Endodermal cell (in vitro differentiated cells): Measurements from ENCODE around the genes MARCO, TMEM37 and PTPN4.

- PRO-cap: no peak
Observed at GRCh38 chr2:118852524-118853120, 5.2 kb upstream of the EN1 start.

DNA sequence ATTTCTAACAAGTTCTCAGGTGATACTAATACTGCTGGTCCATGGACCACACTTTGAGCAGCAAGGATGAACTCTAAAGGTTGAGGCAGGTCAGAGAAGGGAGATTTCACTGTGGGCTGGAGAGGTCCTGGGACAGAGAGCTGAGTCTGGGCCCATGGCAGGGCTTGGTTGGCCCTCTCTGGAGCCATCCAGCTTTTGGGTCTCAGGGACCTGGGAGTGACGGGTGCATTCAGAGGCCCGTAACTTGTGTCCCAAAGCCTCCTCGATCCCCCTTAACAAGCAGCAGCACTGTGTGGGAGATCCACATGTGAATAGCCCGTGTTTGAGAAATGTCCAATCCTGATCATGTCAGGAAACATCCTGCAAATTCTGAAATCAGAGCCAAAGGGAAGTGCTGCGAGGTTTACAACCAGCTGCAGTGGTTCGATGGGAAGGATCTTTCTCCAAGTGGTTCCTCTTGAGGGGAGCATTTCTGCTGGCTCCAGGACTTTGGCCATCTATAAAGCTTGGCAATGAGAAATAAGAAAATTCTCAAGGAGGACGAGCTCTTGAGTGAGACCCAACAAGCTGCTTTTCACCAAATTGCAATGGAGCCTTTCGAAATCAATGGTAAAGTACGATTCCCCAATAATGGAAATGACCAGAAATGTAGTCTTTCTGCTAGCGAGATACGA is at the start of gene MARCO:
TSS of gene MARCO (plus strand) at position 406 of the 674 bp plus-strand sequence.
- PRO-cap: no peak

GRCh38 chr2:119252241-119253322 is 28.9 kb downstream of the STEAP3 start:
- PRO-cap: no peak

DNA sequence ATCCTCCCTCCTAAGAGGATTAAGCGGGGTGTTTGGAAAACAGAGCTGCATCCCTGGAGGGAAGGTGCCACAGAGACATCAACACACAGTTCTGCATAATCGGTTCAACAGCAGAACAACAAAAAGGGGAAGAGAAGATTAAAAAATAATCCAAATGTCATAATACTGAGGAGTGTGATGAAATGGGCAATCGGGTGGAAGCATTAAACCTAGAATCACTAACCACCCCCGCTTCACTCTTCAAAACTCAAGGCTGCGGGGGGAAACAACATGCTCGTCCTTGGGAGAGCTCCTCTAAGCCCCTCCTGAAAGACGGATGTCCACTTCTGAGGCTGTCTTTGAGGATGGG is 59.0 kb downstream of the STEAP3 start:
- PRO-cap: no peak

DNA sequence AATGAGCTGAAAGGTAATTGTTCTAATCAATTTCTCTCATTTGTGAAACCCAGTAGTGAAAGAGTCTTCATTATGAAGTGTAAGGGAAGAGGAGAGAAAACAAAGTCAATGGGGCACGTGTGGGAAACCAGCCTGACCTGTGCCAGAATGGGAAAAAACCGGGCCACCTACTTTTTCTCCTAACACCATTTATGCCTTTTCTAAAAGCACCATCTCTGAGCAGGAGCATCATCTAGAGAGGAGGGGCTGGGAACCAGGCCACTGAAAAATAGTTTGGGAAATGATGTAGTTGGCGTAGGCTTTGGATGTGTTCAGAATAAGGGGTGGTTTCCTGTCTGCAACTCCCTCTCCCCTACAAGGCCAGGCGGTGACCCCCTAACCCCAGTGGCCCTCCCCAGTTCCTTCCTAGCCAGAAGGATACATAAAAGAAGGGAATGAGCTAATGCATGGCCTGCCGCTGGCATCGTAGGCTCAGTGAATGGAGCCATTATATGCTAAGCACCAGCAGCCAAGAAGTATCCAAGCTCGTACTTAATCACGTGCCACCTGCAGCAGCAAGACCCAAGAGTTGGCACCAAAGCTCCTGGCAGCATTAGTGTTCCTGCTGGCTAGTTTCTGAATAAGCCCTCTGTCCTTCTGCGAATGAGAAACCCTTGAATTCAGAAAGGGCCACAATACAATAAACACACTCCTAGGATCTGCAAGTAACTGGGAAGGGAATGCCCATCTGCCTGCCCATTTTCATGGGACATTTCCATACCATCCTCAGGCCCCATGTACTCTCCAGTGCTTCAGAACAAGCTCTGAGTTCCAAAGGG is 4.2 kb downstream of the DBI start:
- PRO-cap: no peak

DNA sequence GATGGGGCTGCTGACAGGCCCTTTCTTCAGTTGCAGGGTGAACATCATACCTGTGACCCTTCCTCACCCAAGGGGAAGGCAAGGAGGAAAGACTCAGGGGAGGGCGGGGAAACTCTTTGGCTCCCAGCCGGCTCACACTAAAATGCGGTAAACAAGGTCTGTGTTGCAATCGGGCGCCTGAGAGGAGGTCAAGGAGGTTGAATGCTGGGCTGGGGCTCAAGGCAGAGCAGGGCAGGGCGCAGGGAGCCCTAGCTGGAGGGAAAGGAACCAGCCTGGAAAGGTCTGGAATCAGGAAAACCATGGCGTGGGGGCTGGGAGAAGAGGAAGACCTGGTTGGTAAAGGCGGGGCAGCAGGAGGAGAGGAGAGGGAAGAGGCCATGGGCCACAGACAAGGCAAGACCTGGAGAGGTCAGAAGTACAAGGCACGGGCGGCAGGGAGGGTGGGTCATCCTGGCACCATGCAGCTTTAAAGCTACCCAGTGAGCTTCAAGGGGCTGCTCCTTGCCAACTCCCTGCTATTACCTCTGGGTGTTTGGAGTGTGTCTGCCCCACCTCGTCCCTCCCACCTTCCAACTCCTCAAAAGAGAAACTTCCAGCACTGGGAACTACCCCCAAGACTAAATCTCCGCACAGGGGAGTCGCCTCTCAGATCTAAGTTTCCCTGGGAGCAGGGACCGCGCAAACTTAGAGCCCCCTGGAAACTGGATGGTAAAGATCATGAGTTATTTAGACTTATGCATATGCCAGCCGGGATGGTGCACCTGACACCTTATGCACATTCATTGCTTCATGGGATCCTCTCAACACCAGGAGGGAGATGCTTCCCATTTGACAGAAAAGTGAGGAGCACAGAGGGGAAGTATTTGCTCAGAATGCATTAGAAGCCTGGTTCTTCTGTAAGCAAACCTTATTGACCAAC is 4.6 kb upstream of the TMEM37 start:
- PRO-cap: no peak

GRCh38 chr2:119431049-119431962 is at the start of gene TMEM37:
TMEM37 (plus strand) TSS chr2:119431854.
- PRO-cap: bidirectional peak, plus-strand start at chr2:119431483, minus-strand start at chr2:119431427; bidirectional peak, plus-strand start at chr2:119431829, minus-strand start at chr2:119431652; bidirectional peak, plus-strand start at chr2:119431858, minus-strand start at chr2:119431909

- PRO-cap: no peak
Observed at GRCh38 chr2:119433839-119434547, 2.3 kb downstream of the TMEM37 start.

DNA sequence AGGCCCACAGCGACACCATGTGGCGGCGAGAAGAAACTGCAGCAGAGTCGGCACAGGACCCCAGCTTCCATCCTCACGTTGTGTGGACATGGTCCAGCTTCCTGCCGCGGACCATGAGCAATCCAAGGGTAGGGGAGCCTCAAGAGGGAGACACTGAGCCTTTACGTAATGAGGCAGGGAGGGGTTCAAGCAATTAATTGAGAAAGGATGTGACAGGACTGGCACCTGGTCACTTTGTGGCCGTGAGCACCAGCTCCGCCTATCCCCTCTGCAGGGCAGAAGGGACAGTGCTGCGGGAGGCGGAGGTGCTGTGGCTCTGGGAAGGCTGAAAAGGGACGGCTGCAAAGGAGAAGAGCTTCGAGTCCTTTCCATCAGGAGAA is 44.7 kb downstream of the TMEM37 start:
- PRO-cap: no peak

- PRO-cap: no peak
Observed at GRCh38 chr2:119490665-119491325, 33.5 kb downstream of the SCTR start.

DNA sequence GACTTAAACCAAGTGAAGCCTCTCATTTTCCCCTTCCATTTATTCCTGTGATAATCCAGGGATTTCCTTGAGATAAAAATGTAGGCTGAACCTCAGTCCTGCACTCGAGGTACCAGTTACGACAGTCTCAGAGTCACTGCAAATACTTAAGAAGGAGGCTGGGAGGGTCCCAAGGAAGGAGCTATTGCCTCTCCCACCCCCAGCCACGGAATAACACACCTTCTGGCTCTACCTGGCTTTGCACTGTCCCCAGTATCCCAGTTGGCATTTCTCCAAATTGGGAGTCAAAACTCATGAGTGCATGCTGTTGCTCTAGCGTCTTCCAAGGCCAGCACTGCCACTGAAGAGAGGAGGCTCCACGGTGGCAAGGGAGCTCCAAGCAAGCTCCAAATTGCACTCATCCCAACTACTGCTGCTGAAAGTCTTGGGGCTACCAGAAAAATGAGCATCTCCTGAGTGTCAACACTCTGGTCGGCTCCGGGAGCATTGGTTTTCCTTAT is 1.7 kb downstream of the SCTR start:
- PRO-cap: no peak

- PRO-cap: no peak
Observed at GRCh38 chr2:119596564-119597056, 52.4 kb downstream of the CFAP221 start.

DNA sequence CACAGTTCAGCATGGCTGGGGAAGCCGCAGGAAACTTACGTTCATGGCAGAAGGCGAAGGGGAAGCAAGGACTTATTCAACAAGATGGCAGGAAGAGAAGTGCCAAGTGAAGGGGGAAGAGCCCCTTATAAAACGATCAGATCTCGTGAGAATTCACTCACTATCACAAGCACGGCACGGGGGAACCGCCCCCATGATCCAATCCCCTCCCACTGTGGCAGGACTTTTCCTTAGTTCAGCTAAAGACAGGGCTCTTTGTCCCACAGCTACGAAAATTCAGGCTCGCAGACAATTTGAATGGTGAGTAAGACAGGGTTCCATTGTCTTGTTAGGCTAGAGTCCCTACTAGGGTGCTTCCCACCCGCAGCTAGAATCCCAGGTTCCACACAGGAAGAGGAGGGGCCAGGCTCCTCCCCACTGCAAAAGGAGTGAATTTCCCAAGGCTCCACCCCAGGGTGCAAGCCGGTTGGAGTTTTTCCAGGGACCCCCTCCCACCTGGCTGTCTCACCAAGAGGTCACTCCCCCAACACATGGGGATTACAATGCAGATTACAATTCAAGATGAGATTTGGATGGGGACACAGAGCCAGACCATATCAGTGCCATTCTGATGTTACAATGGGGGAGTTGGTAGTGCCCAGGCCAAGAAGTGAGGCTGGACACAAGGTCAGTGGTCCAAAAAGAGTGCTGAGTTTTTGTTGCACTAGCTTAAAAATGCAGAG is 20.3 kb downstream of the TMEM177 start:
- PRO-cap: no peak

DNA sequence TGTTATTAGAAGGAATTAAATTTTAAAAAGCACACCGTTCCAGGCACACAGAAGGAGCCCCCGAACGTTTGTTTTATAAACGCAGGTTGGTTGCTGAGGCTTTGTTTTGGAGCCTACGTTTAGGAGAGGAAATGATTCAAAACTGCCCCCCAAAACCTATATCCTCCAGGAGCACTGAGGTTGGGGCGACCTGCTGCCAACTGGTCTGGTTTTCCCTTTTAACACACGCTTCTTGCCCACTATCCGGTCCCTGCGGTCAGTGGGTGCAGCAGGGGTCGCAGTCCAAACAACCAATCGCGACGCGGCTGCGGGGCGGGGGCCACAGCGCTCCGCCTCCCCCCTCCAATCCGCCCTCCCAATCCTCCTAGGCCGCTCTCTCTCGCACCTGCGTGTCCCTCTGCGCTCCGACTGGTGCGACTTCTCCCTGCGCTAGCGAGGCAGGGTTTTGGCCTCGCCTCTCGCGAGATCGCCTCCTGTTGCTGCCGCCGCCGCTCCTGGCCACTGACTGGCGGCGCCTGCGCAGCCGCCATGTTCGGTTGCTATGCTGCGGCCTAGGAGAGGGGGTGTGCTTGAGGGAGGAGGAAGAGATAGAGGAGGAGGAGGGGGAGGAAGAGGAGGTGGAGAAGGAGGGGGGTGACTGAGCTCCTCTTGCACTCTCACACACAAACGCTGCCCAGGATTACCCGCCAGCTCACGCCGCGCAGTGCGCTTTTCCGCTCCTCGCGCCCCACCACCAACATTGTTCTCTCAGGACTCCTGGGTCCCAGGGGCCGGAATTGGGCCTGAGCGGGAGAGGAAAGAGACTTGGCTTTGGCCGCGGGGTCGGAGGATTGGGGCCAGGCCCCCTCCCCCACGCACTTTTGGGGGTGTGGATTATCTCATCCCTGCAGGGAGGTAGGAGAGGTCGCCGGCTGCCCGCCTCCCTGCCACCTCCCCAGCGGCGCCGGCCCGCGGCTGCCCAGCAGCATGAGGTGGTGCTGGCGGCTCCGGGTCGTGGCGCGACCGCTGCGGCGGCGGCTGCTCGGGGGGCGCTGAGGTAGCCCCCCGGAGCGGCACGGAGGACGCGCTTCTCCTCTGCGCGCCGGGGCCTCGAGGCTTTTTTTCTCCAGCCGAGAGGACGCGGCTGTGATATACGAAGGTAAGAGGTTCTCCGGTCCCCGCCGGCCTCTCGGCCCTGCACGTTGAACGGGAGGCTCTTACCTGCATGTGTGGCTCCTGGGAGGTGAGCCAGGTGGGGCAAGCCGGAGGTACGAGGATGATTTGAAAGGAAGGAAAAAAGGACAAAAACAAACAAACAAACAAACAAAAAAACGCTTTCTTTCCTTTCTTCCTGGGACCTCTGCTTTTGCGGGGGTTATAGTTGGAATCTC is at the start of gene PTPN4:
TSS of gene PTPN4 (plus strand) at position 676 of the 1,370 bp plus-strand sequence.
- PRO-cap: bidirectional peak, plus-strand start at position 529 of the sequence, minus-strand start at position 410 of the sequence; bidirectional peak, plus-strand start at position 676 of the sequence, minus-strand start at position 770 of the sequence; bidirectional peak, plus-strand start at position 881 of the sequence, minus-strand start at position 832 of the sequence; bidirectional peak, plus-strand start at position 1,327 of the sequence, minus-strand start at position 1,210 of the sequence

- PRO-cap: no peak
Observed at GRCh38 chr2:120156170-120156507, 67.1 kb downstream of the TMEM185B start.

DNA sequence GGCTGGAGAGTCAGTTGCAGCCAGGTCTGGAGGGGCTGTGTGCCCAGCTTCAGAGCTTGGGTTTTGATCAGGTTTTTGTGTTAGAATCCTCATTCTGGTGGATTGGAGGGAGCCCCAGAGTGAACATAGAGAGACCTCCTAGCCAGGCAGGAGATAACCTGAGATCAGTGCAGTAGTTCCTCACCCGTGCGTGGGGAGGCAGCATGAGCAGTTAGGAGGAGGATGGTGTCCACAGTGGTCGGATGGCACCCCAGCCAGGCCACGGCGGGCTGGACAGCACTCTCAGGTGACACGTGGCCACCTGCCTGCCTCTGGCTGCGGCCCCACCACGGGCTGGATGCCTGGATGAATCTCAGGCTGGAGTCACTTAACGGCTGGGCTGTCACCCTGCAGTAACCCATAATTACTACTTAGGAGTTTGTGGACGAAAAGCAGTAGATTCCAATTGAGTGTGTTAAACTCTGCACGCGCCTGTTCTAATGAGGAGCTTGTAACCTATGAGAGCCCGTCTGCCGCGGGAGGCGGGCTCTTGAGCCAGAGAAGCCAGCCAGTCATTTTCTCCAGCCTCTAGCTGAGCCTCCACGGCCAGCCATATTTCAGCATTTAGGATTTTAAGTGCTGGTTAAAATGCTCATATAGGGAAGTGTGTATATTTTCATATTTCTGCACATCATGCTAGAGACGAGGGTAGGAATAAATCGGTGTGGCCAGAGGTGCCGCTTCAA is 143.8 kb downstream of the GLI2 start:
- PRO-cap: no peak

DNA sequence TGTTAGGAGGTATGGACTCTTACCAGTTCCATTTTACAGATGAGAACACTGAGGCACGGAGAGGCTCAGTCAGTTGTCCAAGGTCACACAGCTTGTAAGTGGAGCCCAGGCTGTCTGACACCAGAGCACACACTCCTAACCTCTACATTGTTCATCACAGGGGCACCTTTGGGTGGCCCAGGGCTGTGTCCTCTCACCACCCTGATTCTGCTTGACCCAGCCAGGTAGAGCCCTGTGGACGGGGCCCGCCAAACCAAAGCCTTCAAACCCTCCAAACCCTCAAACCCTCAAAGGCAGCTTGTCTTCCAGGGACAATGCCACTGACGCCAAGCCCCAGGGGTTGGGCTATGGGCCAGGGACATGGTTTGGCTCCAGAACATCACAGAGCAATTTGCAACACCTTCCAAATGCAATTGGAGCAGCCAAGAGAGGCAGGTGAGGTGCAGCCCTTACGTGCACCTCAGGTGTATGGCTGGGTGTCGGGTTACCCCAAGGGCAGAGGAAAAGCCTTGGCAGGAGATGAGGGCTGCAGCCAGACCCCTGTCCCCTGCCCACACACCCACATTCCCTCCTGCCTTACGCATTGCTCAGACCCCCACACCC is 89.0 kb downstream of the TFCP2L1 start:
- PRO-cap: no peak

- PRO-cap: no peak
Observed at GRCh38 chr2:121213138-121213762, 71.8 kb downstream of the TFCP2L1 start.

DNA sequence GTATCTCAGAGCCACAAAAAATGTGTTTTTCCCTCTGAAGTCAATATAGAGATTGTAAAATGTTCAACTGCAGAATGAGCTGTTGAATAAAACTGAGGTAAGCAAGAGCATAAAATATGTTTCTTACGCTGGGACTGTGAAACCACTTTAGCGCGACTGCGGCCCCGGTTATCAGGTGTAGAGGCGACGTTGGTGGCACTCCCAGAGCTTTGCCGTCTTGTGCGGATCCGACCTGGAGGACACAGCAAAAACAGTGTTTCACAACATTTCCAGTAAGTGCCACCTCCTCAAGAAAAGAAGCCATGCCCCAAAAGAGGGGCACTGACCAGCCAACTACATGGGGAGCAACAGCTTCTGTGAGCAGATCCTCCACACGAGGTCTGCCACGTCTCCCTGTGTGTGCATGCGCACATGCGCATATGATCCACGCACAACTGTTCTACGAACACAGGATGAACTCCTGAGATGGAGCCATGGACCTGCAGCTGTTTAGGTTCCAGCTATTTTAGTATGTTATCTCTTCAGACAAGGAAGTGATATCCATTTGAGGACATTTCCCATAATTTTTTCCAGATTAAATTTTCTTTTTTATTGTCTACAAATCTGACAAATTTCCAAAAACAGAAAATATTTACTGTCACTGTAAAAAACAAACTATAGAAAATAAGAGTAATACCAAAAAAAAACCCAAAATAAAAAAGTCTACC is 145.1 kb upstream of the TFCP2L1 start:
- PRO-cap: no peak

GRCh38 chr2:121437480-121438044 is 152.6 kb upstream of the TFCP2L1 start:
- PRO-cap: no peak